BE2C (cell line): ENCODE measurements around a stretch of chr7.

GRCh38 chr7:151727588-151728380, 149.1 kb downstream of the PRKAG2 start:
- RRBS = 3% methylated on average over 9 of the region's 20 CpGs

DNA sequence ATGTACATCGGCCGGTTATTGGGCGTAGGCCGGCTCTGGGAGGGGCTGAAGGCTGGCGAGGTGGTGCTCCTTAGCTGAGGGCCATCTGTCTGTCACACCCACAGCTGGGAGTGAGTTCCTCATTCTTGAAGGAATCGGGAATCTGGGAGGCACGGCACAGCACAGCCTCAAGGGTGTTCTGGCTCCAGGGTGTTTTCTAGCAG, 121.9 kb downstream of the PRKAG2 start:
- RRBS = 85% methylated on average over 2 of the region's 7 CpGs

GRCh38 chr7:151755851-151757039, 120.7 kb downstream of the PRKAG2 start:
- RRBS = no CpG with 5 or more reads among the region's 40 CpGs

DNA sequence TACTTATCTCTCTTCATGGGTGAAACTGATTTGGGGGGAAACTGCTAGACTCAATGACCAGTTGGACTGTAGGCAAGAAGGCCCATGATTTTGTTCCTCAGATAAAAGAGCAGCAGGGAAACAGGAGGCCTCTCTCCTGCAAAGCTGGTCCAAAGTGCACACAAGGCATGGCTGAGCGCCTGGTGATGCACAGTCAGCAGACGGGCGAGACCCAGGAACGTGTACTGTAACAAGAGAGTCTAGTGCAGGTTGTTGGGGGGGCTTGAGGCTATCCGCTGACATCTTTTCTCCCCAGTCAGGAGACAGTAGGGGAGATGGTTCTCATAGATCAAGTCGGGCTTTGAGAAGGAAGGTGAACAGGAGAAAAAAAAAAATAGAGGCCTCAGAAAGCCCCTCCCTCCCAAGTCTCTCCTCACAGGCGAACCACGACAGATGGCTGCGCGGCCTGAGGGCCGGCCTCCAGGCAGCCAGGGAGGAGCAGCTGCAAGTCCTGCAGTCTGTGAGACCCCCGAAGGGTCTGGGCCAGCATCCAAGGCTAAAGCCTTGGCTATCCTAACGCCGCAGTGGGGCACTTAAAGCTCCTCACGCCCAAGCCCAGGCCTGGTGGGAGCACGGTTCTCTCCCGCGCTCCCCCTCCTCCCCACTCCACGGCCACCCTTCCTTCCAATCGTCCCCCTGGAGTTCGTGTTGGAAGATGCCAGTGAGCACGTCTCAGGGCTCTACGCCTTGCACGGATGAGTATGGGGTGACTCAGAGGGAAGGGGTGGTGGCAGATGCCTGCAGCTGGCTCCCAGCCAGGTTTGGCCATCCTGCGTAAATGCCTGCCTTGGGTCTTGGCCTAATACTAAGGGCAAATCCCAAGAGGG, 68.3 kb downstream of the PRKAG2 start:
- RRBS = no CpG with 5 or more reads among the region's 25 CpGs

- RRBS = no CpG with 5 or more reads among the region's 11 CpGs
Measured at GRCh38 chr7:151820584-151820959, 56.3 kb downstream of the PRKAG2 start.

GRCh38 chr7:151850820-151851708, 25.9 kb downstream of the PRKAG2 start:
- RRBS = no CpG with 5 or more reads among the region's 27 CpGs

DNA sequence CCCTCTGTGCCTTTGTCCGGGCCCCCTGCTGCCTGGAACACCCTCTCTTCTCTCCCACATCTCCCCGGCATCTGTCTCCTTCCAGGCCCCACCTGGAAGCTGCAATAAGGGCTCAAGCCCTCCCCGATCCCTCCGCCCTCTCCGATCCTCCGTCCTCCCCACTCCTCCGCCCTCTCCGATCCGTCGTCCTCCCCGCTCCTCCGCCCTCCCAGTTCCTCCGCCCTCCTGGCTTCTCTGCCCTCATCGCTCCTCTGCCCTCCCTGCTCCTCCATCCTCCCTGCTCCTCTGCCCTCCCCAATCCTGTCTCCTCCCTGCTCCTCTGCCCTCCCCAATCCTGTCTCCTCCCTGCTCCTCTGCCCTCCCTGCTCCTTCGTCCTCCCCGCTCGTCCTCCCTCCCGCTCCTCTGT, 17.5 kb upstream of the PRKAG2 start:
- RRBS = 89% methylated on average over 1 of the region's 18 CpGs

DNA sequence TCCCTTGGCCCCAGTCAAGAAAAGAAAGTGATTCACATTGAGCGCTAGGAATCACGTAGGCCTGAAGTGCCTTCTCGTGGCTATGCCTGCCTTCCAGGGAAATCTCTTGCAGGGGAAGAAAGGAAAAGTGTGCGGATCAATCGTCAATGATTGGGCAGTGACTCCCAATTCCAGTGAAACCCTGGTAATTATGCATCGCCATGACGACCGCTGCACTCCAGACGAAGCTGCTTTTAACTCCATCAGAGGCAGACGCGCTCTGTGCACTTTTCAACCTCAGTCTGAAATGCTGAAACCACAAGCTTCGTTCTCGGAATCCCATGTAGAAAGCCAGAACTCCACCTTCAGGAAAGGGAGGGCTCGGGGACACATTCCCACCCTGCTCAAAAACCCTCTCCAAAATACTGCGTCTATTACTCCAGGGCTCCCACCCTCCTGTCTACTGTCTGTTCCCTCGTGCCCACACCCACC, 24.1 kb upstream of the PRKAG2 start:
- RRBS = no CpG with 5 or more reads among the region's 16 CpGs

GRCh38 chr7:151988091-151988588, 31.9 kb downstream of the GALNTL5 start:
- RRBS = no CpG with 5 or more reads among the region's 9 CpGs

- RRBS = 96% methylated on average over 2 of the region's 11 CpGs
Measured at GRCh38 chr7:152121605-152122384, 96.3 kb downstream of the GALNT11 start.

GRCh38 chr7:152136078-152137169, 111.0 kb downstream of the GALNT11 start:
- RRBS = no CpG with 5 or more reads among the region's 19 CpGs

- RRBS = no CpG with 5 or more reads among the region's 5 CpGs
Measured at GRCh38 chr7:152220100-152220847, 194.8 kb downstream of the GALNT11 start.

GRCh38 chr7:152223945-152224751, 198.7 kb downstream of the GALNT11 start:
- RRBS = no CpG with 5 or more reads among the region's 4 CpGs

DNA sequence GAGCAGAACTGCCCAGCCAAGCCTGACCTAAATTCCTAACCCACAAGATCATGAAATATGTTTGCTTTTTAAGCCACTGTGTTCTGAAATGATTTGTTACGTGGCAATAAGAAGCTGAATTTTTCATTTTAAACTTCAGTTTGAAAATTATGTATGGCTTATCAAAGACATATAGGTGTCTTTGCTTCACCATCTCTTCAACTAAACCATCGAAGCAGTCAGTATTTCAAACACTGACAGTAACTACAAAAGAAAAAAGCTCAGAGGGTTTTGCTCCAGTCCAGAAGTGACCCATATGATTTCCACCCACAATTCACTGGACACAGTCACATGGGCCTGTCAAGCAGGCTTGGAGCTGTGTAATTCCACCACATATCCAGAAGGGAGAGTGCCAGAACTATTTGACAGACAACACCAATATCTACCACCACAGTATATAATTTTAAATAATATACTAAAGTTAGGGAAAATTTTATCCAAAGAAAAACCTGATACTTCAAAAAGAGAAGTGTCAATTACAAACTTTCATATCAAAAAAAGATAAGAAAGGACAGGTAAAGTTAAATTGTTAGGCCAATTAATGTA, 94.5 kb downstream of the KMT2C start:
- RRBS = no CpG with 5 or more reads among the region's 2 CpGs

- RRBS = no CpG with 5 or more reads among the region's 9 CpGs
Measured at GRCh38 chr7:152397692-152398635, 37.8 kb downstream of the KMT2C start.

GRCh38 chr7:152436240-152436487, 361 bp upstream of the KMT2C start:
- RRBS = under 1% methylated on average over 23 of the region's 38 CpGs

DNA sequence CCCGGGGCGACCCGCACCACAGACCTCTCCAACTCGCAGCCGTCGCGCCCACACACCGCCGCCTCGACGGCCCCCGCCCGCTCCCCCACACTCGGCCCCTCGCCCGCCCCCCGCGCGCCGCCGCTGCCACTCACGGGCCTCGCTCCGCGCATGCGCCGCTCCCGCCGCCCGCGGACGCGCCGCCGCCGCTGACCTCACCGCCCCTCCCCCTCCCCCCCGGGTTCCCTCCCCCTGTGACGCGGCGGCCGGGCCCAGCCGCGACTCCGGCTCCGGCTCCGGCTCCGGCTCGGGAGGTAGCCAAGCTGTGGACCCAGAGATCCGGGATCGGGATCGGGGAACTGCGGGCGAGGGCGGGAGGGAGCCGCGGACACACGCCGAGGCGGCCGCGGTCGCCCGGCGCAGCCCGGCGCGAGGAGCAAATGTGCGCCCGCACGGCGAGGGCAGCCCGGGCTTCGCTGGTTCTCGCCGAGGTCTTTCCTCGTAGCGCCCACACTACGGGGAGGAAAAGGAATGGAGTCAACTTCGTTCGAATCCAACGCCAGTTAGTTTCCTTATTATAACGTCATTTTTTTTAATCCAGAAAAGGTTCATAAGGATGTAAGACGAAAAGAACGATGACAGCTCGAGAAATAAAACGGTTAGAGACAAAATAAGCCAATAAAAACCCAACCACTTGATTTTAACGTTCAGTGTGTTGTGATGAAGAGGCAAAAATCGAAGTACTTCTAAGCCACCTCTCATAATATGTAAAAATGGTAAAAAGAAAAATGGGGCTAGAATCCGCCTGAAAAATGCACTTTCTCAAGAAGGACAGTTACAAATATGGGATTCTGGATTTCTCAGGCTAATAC, 910 bp upstream of the KMT2C start:
- RRBS = under 1% methylated on average over 14 of the region's 90 CpGs

DNA sequence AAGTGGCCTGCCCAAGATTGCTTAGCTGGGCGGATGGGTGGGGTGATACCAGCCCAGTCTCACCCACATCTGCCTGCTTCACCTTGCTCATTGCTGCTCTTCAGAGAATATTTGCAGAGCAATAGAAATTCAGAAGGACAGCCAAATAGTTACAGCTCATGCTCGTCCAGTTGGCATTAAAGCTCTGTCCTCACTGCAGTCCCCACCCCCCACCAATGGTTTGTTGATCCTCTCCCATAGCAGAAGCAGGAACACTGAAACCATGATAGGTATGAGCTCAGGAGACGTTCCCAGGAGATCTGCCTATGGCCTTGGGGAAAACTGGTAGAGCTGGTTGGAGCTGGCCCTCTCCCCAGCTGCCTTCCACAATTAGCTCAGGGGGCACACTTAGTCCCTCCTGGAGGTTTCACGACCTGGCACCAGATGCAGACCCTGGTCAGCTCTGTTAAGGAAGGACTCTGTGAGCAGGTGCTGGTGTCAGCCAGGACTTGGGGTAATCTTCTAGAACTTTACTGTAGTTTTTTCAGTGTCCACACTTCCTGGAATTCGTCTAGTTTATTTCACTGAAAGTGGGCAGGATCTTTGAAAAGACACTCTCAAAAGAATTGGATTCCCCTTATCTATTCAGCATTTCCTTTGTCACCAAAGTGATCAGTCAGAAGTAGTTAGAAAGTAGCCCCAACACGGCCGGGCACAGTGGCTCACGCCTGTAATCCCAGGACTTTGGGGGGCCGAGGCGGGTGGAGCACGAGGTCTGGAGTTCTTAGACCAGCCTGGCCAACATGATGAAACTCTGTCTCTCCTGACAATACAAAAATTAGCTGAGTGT, 68.7 kb upstream of the KMT2C start:
- RRBS = no CpG with 5 or more reads among the region's 11 CpGs

- RRBS = no CpG with 5 or more reads among the region's 7 CpGs
Measured at GRCh38 chr7:152674670-152675372, 1.1 kb downstream of the XRCC2 start.